Upper lobe of left lung (tissue), 5 donors: ENCODE results near the genes UBE2N and SOCS2.

- PRO-cap, 2 experiments, result no peak in any of the 2 experiments
- RAMPAGE, long total RNA, 4 experiments, result start-site peak on the minus strand in 1 of 4 experiments, at chr12:92116947-92117047 at its widest, 11 reads per replicate
These were observed 28.9 kb downstream of the BTG1 start for GRCh38 chr12:92116535-92117372.

DNA sequence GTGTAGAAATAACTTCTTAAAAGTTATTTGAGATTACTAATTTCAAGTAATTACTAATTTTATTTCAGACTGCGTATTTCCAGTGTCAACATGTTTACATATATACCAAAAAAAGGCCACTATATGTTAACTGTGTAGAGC is 3.5 kb downstream of the BTG1 start:
- PRO-cap, 2 experiments, result no peak in any of the 2 experiments
- RAMPAGE, long total RNA, 4 experiments, result no peak in any of the 4 experiments

- PRO-cap, 2 experiments, result no peak in any of the 2 experiments
- RAMPAGE, long total RNA, 4 experiments, result no peak in any of the 4 experiments
These were observed 200.0 kb upstream of the PLEKHG7 start for GRCh38 chr12:92502711-92503343.

GRCh38 chr12:92593513-92594818 is 108.8 kb upstream of the PLEKHG7 start:
- PRO-cap, 2 experiments, result peak in 1 of 2 experiments; most common minus-strand start chr12:92593789 (in 1)
- RAMPAGE, long total RNA, 4 experiments, result no peak in any of the 4 experiments

DNA sequence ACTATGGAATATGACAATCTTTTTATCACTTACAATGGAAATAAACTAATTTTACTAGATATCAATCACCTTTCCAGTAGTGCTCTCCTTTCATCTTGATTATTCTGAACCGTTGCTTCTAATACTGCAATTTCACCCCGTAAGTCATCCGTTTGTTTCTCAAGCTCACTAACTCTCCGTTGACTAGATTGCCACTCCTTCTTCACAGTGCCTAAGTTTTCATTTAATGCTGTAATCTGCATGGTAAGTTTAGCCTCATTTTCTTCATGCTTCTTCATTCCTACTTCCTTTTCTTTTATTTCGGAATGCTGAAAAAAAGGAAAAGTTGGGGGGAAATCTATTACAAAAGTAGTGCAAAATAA is 75.1 kb downstream of the PLEKHG7 start:
- PRO-cap, 2 experiments, result no peak in any of the 2 experiments
- RAMPAGE, long total RNA, 4 experiments, result no peak in any of the 4 experiments

GRCh38 chr12:92820410-92820788 is 108.7 kb downstream of the EEA1 start:
- PRO-cap, 2 experiments, result no peak in any of the 2 experiments
- RAMPAGE, long total RNA, 4 experiments, result no peak in any of the 4 experiments

- PRO-cap, 2 experiments, result no peak in any of the 2 experiments
- RAMPAGE, long total RNA, 4 experiments, result no peak in any of the 4 experiments
These were observed 77.0 kb downstream of the EEA1 start for GRCh38 chr12:92852061-92852450.

DNA sequence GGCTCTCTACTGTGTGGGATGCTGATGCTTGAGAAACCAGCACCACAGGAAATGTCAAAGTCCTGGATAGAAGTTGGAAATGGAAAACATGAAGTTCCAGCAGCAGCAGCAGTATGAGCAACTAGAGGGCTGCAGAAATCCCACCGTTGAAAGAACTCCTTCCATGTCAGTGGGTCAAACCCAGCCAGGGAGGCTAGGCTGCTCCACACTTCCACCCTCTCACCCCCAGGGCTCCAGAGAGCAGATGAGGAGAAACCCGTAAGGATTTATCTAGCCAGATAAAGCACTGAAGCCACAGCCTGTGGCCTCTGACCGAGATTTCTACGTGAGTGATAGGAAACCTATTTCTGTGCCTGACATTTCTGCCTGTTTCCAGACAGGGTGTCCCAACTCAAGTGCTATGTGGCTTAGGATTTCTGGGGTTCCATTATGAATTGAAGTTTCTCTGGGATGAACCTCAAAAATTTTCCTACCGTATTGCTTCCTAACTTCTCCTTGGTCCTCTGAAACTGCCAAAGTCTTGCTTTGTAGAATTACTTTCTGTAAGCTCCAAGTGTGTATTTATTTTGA is 100.0 kb upstream of the EEA1 start:
- PRO-cap, 2 experiments, result no peak in any of the 2 experiments
- RAMPAGE, long total RNA, 4 experiments, result no peak in any of the 4 experiments

- PRO-cap, 2 experiments, result peak in 1 of 2 experiments; most common minus-strand start chr12:93302744 (in 1)
- RAMPAGE, long total RNA, 4 experiments, result no peak in any of the 4 experiments
These were observed 75.0 kb upstream of the NUDT4 start for GRCh38 chr12:93302516-93303363.

DNA sequence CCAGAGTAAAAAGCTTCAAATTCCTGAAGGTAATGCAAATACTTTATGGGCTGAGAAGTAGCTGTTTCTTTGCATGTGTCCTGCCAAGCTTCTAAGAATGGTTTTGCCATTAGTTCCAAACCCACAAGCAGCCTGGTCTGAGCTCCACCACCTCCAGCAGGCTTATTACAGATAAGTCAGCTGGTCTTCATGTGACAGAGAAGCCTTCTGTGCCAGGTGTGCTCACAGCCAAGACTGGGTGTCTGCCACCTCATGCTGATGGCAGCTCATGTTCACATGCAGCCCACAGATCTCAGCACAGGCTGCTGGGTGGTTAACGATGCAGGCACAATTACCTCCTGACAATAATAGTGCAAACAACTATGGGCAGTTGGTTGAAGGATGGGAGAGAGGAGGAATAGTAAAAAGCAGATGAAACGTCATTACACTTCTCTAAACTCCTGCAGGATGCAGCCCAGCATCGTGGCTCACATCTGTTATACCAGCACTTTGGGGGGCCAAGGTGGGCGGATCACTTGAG is 16.1 kb upstream of the NUDT4 start:
- PRO-cap, 2 experiments, result no peak in any of the 2 experiments
- RAMPAGE, long total RNA, 4 experiments, result no peak in any of the 4 experiments

DNA sequence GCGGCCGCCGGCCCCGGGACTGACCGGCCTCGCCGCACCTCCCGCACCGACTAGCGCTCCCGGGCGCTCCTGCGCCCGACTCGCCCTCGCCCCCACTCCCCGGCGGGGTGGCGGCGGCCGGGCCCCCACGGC is 291 bp downstream of the NUDT4 start:
- PRO-cap, 2 experiments, result no peak in any of the 2 experiments
- RAMPAGE, long total RNA, 4 experiments, result no peak in any of the 4 experiments

DNA sequence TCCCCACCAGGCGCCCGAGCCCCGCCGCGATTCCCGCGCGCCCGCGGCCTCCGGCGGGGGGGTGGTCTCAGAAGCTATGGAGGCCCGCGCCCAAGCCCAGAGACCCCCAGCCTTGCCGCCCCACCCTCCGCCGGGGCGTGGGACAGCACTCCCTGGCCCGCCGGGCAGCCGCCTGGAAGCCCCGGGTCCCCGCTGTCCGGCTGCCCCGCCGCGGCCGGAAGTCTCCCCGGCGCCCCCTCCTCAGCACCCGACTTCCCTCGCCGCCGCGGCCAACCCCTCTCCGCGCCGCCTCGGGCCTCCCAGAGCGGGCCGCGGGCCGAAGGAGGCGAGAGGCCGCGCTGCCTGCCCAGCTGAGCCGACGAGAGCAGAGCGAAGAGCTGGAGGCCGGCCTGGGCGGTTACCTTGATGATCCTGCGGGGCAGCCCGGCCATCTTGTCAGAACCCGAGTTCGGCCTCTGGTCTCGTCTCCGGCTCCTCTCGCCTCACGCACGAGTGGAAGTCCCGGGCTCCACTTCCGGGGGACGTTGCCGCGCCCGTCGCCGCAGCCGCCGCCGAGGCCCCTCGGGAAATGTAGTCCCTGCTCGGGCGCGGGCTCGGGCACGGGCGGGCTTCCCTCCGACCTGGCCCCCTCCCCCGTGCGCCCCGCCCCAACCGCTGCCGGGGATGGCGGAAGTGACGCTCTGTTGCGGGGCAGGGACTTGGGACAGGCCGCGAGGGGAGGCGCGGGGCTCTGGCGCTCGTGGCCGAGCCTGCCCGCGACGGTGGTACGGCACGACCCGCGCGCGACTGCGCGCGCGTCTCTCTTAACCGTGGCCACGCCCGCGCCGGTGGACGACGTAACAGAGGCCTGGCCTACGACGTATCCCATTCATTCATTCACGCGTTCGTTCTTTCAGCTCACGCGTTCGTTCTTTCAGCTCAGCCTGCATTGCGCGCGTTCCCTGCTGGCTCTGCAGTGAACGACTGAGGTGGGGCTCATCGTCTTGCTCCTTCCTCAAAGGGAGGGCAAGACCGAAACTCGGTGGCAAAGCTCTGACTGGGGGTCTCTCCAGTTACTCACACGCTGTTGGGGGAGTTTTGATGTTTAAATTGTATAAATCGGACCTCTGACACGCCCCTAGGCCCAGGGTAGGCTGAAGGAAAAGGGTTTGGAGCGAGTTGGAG is at the start of gene UBE2N:
UBE2N (minus strand) TSS at position 494 of the 1,164 bp plus-strand sequence.
- PRO-cap, 2 experiments, result peak in 2 of 2 experiments; most common plus-strand start position 693 of the sequence (in 2); most common minus-strand start position 225 of the sequence (in 1)
- RAMPAGE, long total RNA, 4 experiments, result start-site peak on the minus strand in 4 of 4 experiments, centred at positions 463 to 486 of the sequence, 49 to 4,180 reads per replicate

- PRO-cap, 2 experiments, result no peak in any of the 2 experiments
- RAMPAGE, long total RNA, 4 experiments, result no peak in any of the 4 experiments
These were observed 34.6 kb downstream of the MRPL42 start for GRCh38 chr12:93501670-93502515.

DNA sequence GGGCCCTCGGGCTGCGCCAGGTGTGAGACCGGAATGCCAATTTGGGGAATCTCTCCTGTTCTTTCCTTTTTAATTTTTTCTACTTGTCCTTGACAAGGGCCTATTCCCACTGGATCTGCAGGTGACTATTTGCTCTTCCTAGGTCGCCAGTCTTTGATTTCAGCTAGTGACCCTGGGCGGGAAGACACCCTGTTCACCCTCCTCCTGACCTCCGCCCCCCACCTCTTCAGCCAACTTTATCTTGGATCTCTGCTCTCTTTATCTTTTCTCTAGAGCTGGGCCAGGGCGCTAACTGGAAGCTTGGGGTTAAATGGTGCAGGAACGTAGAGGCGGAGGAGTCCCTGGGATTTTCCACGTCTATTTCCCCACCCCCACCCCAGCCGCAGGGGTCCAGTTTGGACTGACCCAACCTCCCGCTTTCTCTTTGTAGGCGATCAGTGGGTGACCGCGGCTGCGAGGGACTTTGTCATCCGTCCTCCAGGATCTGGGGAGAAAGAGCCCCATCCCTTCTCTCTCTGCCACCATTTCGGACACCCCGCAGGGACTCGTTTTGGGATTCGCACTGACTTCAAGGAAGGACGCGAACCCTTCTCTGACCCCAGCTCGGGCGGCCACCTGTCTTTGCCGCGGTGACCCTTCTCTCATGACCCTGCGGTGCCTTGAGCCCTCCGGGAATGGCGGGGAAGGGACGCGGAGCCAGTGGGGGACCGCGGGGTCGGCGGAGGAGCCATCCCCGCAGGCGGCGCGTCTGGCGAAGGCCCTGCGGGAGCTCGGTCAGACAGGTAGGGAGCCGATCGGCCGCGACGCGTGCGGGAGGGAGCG is at the start of gene SOCS2:
SOCS2 (plus strand) TSS at position 421 of the 822 bp plus-strand sequence.
- PRO-cap, 2 experiments, result peak in 2 of 2 experiments; most common plus-strand start position 421 of the sequence (in 1); most common minus-strand start position 311 of the sequence (in 1)
- RAMPAGE, long total RNA, 4 experiments, result start-site peak on the plus strand in 4 of 4 experiments, centred at positions 421 to 556 of the sequence, 18 to 26 reads per replicate

DNA sequence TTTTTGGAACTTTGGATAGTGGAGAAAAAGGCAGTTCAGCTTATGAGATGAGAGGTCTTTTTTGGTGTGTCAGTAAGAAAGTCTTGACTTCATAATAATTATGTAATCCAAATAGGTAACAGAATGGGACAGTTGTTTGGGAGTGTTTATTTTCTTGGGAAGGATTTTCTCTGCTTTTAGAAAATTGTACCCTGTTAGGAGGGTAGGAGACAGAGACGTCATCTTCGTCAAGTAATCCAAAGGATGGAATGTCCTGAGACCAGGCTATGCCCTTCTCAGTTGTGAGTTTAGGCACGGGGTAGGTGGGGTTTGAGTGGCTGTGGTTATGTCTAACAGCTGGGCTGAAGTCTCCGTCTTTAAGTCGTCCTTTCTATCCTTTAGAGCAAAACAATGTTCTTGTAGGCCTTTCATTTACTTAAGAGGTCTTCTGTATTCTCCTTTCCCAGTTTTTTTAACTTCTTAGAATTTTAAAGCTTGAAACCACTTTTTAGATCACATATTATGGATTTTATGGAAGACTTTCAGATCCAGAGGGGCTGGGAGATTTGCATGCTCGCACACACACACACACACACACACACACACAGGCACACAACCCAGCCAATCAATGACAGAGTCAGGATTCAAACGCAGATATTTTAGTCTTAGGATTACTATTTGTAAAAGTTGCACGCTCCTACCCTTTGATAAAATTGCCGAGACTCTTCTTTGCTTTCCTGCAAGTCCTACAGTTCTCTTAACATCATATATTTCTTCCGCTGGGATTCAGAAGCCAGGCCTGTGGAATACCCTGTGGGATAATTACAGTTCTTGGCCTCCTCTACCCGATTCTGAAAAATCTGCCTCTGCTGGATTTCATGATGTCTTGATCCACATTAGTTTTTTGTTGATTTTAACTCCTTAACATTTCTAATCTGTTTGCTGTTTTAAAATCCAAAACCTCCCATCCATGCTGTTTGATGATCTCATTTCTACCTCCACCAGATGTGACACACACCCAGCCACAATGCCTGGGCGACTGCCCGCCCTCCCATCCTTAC is 6.0 kb downstream of the SOCS2 start:
- PRO-cap, 2 experiments, result no peak in any of the 2 experiments
- RAMPAGE, long total RNA, 4 experiments, result no peak in any of the 4 experiments

GRCh38 chr12:93625010-93625601 is 52.1 kb upstream of the CRADD start:
- PRO-cap, 2 experiments, result no peak in any of the 2 experiments
- RAMPAGE, long total RNA, 4 experiments, result no peak in any of the 4 experiments

DNA sequence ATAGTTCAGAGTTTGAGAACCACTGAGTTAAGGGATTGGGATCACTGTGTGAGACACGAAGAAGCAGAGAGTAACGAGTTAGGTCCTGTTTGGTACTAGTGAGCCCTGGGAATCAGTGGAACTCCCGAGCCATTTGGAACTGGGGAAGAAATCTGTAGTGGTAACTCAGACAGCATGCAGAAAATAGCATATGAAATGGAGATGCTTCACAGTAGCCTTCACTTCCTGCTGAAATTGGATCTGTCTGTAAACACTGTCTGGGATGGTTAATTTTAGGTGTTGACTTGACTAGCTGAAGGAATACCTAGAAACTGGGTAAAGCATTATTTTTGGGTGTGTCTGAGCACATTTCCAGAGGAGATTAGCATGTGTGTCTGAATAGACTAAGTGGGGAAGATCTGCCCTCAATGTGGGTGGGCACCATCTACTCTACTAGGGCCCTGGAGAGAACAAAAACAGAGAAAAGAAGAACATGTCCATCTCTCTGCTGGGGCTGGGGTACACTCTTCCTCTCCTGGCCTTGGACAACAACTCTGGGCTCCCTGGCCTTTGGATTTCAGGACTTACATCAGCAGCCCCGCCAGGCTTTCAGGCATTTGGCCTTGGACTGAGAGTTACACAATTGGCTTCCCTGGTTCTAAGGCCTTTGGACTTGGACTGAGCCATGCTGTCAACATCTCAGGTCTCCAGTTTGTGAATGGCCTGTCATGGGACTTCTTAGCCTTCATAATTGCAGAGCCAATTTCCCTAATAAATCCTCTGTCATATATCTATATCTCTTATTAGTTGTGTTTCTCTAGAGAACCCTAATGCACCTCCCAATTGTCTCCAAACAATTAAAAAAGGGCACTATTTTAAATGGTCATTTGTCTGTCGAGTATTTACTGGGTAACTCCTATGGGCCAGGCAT is 14.0 kb upstream of the CRADD start:
- PRO-cap, 2 experiments, result no peak in any of the 2 experiments
- RAMPAGE, long total RNA, 4 experiments, result no peak in any of the 4 experiments

GRCh38 chr12:93727155-93727814 is 50.1 kb downstream of the CRADD start:
- PRO-cap, 2 experiments, result no peak in any of the 2 experiments
- RAMPAGE, long total RNA, 4 experiments, result no peak in any of the 4 experiments

DNA sequence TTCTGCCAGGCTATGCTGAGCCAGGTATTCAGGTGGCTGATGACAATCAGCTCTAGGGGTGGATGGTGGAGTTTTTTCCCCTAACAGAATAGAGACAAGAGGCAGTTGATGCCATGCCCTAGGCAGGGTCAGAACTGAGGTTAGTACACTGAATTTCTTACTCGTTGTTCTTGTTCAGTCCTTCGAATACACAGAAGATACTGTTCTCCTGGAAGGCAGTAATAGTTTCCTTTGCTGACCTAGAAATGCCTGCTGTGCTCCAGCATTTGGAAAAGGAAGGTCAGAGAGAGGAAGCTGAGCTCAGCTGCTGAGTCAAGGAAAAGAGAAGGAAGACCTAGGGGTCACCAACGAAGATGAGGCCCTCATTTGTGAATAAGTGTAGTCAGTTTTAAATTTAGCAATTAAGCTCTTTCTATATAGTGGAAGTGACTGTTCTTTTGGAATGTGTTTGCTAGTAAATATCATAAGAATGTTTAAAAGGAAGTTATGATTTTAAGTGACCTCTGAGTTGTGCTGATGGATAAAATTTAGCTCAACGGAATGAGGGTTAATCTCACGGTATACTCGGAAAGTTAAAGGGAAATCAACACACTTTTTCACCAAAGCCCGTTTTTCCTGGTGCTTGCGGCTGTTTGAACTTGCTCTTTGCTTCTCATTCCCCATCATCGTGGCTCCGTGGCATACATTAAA is 100.2 kb downstream of the CRADD start:
- PRO-cap, 2 experiments, result peak in 1 of 2 experiments; most common plus-strand start position 271 of the sequence (in 1); most common minus-strand start position 246 of the sequence (in 1)
- RAMPAGE, long total RNA, 4 experiments, result no peak in any of the 4 experiments

- PRO-cap, 2 experiments, result no peak in any of the 2 experiments
- RAMPAGE, long total RNA, 4 experiments, result no peak in any of the 4 experiments
These were observed 141.8 kb downstream of the CRADD start for GRCh38 chr12:93818866-93819512.